Amniotic epithelial cell (primary cell): ENCODE data around the gene UQCRFS1.

- RRBS: no CpG with 5 or more reads among the region's 15 CpGs
Measured at GRCh38 chr19:28614578-28615928, 597.9 kb downstream of the UQCRFS1 start.

GRCh38 chr19:29212890-29213431 is at the start of gene UQCRFS1:
UQCRFS1 (minus strand) TSS chr19:29213151.
- RRBS: 1% methylated on average over 23 of the region's 63 CpGs

GRCh38 chr19:29417249-29417730 is 108.5 kb upstream of the VSTM2B start:
- RRBS: no CpG with 5 or more reads among the region's 9 CpGs

DNA sequence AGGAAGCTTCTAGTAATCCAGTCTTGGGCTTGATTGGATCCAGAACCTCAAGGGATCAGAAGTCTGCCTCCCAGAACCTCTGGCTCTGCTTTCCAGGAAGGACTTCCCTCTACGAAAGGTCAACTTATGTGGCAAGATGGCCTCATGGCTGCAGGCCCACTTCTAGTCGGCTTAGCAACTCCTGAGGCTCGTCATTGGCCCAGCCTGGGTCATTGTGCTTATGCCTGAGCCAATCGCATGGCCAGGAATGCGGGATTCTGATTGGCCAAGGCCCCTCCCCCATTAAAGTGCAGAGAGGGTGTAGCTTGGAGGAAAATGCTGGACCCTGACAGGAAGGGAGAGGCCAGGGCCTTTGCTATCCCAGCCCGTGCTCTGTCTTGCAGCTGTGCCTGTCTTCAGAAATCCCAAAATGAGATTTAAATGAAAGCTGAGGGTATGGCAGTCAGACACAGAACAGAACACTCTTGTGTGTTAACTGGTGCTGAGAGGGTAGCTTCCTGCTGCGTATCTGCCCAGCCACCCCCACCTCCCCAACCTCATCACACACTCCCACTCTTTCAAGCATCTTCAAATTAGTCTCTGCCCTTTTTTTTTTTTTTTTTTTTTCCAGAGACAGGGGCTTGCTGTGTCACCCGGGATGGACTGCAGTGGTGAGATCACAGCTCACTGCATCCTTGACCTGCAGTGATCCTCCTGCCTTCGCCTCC is 5.5 kb upstream of the CCNE1 start:
- RRBS: no CpG with 5 or more reads among the region's 9 CpGs

- RRBS: 7% methylated on average over 20 of the region's 29 CpGs
Measured at GRCh38 chr19:30222573-30222824, 149.7 kb upstream of the ZNF536 start.

DNA sequence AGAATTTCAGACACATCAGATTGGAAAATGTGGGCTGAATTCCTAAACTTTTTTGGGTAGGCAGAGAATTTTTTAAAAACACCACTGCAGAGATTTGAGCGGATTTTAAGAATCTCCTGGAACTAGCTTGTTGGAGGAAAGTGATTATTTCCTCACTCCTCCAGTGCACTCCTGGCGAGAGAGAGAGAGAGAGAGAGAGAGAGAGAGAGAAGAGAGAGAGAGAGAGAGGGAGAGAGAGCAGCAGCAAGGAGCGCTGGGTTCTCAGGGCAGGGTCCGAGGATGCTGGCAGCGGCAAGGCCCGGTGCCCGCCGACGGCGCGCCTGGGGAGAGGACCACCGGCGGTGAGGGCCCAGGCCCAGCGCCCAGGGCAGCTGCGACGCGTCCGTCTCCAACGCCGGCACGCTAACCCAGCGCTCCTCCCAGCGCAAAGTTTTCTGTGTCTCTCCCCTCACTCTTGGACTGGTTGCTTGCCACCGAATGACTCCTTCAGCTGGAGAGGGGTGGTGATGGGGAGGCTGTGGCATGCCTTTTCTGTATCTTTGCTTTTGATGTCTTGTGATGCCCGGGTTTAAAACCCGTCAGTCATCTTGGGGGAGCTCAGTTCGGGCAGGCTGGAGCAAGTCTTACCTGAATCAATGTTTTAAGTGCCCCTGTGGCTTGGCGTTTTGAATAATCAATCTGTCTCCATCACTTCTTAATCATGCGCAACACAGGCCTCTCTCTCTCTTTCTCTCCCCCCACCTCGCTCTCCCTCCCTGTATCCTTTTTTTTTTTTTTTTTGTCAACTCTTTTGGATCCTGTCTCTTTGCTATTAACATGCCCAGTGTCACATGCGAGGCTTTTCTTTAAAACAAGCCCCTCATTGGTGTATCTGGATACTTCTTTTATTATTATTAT is 148.7 kb upstream of the ZNF536 start:
- RRBS: 4% methylated on average over 15 of the region's 31 CpGs

GRCh38 chr19:30226436-30226925 is 145.7 kb upstream of the ZNF536 start:
- RRBS: 50% methylated on average over 1 of the region's 29 CpGs

DNA sequence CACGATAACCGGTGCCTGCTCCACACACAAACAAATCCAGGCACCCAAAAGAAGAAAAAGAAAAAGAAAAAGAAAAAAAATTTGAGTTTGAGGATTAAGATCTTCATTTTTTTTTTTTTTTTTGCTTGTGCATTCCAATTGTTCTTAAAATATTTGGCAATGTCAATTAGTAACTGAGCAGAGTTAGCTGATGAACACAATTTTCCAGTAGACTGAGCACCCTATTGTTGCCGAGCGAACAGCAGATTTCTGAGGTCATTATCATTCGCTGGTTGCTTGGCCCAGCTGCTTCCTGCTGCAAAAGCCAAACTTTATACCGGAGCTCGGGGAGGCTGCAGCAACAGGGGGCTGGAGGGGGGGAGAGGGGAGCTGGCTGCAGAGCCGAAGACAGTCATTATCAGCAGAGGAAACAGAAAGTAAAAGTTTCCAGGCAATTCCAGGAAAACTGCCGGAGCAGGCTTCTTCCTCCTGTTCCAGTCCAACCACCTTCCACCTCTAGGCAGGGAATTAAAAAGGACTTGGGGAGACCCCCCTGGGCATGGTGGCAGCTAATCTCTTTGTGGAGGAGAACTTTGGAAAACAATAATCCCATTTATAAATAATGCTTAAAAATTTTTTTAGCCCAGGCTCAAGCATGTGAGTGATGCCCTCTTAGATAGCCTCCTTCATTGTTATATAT is 77.9 kb downstream of the ZNF536 start:
- RRBS: no CpG with 5 or more reads among the region's 9 CpGs

- RRBS: no CpG with 5 or more reads among the region's 14 CpGs
Measured at GRCh38 chr19:30547848-30548317, 175.7 kb downstream of the ZNF536 start.

GRCh38 chr19:31163892-31164210 is 185.4 kb downstream of the TSHZ3 start:
- RRBS: no CpG with 5 or more reads among the region's 6 CpGs

GRCh38 chr19:31339267-31339799 is 9.9 kb downstream of the TSHZ3 start:
- RRBS: no CpG with 5 or more reads among the region's 9 CpGs

DNA sequence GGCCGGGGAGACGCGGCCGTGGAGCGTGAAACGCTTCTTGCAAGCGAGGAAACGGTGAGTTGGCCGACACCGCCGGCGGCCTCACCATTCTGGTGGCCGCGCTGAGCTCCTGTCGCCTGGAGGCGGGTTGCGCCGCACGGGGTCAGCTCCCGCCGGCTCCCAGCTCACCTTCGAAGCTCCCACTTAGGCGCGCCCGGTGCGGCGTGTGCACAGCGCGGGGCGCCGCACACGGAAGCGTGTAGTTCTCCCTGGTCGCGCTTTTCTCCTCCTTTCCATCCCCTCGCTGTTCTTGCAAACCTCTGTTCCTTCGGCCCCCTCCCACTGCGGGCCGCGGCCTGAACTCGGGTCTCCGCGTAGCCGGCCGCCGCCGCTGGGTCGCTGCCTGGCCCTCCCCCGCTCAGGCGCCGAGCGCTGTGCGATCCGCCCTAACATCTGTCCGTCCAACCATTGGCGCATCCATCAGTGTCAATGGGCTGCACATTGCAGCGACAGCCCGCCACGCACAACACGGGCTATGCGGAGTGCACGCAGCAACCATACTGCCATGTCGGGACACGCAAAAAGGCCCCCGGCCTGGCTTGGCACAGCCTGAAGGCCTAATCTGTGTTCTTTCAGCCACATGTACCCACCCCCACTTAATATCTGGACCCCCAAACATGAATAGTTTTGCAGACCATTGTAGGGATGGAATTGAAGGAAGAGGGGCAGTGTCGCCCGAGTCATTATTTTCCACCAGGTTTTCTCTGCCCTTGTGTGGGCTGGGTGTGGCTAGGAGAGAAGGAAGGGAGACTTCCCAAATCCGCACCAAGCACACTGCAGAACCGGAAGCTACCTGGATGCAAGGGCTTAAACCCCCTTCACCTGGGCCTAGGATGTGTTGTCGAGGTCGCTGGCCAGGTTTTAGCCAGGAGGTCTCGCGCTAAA is 2.6 kb upstream of the TSHZ3 start:
- RRBS: 2% methylated on average over 24 of the region's 73 CpGs

DNA sequence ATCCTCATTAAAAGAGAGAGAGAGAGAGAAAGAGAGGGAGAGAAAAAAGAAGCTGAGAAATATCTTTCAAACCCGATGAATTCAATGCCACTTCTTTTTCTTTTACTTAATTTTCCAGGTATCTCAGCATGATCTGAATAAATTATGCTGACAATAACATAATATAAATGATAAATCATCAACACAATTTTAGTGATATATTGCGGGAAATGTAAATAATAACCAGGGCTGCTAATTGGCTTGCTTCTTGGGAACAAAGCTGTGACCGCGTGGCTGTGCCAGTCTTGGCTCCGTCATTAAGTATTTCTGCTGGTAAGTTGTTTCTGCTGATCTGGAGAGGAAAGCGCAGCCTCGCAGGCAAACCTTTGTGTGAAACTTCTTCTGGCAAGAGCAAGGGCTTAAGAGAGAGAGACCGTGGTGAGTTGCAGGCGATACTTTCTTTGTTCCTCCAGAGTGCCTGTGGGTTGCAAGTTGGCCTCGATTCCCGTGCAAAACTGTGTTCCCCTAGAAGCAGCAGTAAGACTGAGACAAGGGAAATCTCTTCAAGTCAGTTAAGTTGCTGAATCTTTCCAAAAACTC is 489.1 kb upstream of the TSHZ3 start:
- RRBS: no CpG with 5 or more reads among the region's 11 CpGs

DNA sequence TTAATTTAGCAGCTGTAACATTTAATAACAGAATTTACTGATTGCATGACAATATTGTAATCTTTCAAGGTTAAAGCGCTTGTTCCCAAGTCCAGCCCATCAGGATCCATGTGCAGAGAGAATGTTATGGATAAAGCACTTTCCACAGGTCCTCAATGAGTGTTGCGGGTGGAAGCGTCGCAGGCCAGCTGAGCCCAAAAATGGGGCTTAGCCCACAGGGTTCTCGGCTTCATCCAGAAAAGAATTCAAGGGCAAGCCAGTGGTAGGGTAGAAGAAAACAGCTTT is 455.7 kb upstream of the ZNF507 start:
- RRBS: no CpG with 5 or more reads among the region's 5 CpGs

DNA sequence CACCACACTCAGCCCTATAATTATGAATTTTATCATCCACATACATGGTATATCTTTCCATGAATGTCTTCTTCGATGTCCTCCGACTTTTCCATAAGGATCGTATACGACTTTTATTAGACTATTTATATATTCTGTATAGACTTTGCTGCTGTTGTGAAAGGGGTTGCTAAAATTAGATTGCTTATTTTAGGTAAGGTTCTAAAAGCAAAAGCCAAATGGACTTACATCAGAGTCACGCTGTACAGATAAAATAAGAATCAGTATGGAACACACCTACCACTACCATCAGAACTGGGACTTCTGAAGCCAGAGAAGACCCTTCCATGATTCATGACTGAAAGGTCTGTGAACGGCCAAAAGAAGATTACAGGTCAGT is 8.9 kb downstream of the ANKRD27 start:
- RRBS: no CpG with 5 or more reads among the region's 6 CpGs

DNA sequence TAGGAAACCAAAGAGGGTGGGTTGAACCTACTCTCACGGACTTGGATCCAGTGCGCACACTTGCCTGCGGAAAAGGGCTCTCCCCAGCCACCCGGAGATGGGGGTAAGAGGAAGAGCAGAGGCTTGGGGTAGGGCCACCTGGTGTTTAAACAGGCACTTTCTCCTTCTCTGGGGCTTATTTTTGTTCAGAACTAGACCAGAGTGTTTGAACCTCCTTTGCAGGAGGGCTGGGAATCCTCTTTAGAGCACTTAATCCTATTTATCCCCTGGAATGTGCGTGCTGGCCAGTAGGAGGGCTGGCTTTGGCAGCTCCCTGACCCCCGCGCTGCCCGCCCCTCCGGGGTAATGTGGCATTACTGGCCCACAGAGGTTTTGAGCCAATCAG is 2.0 kb downstream of the RGS9BP start:
- RRBS: no CpG with 5 or more reads among the region's 9 CpGs

- RRBS: no CpG with 5 or more reads among the region's 2 CpGs
Measured at GRCh38 chr19:33009430-33009674, 37.3 kb downstream of the FAAP24 start.

DNA sequence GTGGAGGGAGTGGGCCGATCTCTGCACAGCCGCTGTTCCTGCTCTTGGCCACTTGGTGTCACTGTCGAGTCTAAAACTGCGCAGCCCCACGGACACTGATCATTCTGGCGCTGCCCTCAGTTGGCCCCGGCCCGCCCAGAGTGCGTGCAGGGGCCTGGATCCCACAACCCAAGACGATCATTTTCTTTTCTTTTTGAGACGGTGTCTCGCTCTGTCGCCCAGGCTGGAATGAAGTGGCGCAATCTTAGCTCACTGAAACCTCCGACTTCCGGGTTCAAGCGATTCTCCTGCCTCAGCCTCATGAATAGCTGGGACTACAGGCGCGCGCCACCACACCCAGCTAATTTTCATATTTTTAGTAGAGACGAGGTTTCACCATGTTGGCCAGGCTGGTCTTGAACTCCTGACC is 12.1 kb downstream of the WDR88 start:
- RRBS: no CpG with 5 or more reads among the region's 21 CpGs

- RRBS: 1% methylated on average over 17 of the region's 24 CpGs
Measured at GRCh38 chr19:33176510-33176751, 17.7 kb upstream of the LRP3 start.